Gallbladder (tissue), 1 donor: ENCODE data around the genes BMP4 and DLGAP5.

- PRO-cap, result no peak
Observed at GRCh38 chr14:52790407-52790827, 990 bp downstream of the GNPNAT1 start.

DNA sequence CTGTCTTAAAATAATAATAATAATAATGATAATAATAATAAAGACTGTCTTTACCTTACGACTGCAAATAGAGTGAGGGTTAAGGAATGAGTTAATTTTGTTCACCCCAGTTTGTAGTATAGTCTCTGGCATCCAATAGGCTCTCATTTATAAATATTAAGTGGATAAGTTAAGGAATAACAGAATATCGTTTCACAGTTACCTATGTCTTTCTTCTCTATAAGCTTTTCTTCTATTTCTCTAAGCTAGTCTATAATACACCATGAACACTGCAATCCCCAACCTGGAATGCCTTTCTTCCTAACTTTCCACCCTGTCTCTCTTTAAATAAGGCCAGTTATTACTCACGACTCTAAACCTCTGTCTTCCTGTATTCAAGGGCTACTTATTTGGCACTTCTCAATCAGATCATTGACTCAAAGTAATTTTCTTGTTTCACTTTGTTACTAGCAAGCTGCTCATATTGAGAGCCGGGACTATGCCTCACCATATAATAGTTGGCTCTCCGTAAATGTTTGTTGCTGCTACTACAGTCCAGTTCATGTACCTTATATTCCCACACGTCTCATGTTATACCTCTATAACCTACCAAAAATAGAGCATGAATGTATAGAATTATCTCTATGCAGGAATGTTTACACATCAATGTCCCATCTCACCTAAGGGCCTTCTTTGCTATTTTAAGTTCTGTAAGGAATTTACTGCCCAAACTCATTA, 13.5 kb downstream of the FERMT2 start:
- PRO-cap, result no peak

- PRO-cap, result no peak
Observed at GRCh38 chr14:53109015-53109696, 44.0 kb downstream of the DDHD1 start.

GRCh38 chr14:53131781-53132401, 21.2 kb downstream of the DDHD1 start:
- PRO-cap, result no peak

- PRO-cap, result no peak
Observed at GRCh38 chr14:53149721-53150053, 3.4 kb downstream of the DDHD1 start.

DNA sequence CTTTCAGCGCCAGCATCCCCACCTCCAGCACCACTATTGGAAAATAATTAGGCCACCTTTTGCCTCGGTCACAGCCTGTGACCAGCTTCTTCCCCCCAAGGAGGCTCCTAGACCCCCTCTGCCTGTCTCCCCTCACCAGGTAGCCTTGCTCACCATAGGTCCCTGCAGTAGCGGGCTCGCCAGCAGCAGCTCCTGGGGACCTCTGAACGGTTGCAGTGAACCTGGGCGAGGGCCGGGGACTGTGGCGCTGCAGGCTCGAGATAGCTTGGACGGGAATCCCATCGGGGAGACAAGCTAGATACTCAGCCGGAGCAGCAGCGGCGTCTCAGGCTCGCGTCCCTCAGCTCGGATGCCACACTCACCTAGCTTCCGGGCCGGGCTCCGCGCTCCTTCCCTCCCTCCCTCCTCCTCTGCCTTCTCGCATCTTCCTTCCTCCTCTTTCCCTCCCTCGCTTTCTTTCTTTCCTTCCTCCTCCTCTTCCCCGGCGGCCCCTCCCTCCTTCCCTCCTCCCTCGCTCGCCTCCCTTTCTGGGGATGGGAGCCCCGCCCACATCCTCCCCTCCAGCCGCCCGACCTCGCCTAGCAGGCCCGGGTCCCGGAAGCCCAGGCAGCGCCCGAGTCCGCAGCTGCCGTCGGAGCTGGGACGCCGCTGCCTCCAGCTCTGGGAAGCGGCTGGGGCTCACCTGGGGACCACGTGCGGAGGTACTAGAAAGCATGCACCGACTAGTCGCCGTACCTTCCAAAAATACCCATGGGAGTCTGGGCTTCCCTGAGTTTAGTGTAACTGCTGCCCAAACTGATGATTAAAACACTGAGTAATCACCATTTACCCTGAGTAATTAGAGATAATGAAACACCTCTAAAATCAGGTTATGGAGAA, at the start of gene BMP4:
BMP4 (minus strand) TSS at position 429 of the 879 bp plus-strand sequence.
- PRO-cap, result bidirectional peak, plus-strand start at position 624 of the sequence, minus-strand start at position 364 of the sequence

- PRO-cap, result no peak
Observed at GRCh38 chr14:54440066-54440804, 939 bp downstream of the CNIH1 start.

DNA sequence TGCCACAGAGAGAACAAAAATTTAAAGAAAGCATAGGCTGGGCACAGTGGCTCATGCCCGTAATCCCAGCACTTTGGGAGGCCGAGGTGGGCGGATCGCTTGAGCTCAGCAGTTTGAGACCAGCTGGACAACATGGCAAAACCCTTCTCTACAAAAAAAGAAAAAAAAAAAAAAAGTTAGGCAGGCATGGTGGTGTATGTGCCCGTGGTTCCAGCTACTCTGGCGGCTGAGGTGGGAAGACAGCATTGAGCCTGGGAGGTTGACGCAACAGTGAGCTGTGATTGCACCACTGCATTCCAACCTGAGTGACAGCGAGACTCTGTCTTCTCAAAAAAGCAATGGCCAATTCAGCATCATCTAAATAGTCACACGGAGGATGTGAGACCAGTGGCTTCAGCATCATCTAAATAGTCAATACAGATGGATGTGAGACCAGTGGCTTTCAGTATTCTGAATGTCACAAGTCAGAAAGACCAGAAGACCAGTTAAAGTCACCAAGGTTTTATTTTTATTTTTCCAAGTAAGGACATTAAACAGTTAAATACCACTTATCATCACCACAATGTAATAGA, 10.3 kb upstream of the SAMD4A start:
- PRO-cap, result no peak

DNA sequence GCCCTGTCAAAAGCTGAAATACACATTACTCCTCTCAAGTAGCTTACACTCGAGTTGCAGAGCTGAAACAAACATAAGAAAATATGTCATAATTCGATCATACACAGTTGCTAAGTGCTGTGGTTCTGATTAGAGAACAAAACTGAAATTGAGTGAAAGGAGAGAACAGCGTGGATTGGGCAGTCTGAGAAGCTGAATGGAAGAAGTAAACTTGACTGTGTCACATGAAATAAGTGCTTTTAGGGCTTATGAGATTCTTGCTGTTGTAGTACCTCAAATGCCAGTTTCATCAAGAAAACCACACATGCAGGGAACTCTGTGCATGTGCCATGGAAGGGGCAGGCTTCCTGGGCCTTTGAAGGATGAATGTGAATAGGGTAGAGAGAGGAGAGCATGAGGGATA, 7.2 kb downstream of the SAMD4A start:
- PRO-cap, result no peak

DNA sequence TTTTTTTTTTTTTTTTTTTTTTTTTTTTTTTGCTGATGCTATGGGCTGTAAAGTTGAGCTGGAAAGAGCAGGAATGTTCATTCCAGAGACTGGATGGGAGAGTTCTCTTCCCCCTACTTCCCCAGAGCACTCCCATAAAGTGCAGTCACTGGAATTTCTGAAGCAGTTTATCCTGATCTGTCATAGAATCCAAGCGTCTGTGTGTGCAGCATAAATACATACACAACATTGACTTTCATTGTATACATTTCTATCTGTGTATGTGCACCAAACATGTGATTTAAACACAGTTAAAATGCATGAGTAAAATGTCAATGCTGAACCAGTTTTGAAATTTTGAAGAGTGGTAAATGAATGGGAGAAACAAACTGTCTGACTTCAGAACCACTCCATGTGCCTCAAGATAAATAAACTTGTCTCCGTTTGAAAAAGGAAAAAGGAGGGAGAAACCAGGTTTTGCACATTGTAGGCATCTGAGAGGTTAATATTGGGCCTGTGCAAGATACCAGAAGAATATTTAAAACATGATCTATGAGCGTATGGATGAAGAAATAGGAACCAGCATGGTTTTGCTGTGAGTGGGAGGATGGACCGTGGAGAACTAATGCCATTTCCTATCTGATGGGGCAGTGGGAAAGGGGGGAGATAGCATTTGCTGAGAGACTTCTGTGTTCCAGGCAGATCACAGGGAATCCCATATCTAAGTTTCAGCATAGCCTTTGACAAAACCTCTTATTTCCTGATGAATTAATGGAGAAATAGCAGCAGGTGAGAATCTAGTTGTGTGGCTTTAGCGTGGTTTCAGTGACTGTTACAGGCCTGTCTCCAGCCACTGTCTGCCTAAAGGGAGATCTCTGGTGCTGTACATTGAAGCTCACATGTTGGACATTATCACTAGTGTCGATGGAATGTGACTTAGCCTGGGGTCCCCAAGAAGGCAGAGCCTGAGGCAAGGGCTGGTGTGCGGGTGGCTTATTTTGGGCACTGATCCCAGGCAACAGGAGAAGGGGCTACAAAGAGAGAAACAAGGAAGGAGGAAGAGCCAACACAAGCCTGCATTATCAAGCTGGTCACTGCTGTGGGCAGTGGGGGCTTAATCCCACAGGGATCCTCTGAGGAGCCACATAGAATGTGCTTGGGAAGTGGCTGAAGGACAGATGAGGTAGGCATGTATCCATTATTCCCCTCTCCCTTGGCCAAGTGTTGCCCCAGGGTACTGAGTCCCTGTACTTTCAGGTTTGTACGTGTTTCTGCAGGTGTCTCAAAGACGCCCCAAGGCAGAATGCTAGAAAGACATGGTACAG, 9.5 kb downstream of the SAMD4A start:
- PRO-cap, result unidirectional peak, plus-strand start at position 1,018 of the sequence

- PRO-cap, result no peak
Observed at GRCh38 chr14:54601659-54602194, 34.8 kb downstream of the SAMD4A start.

DNA sequence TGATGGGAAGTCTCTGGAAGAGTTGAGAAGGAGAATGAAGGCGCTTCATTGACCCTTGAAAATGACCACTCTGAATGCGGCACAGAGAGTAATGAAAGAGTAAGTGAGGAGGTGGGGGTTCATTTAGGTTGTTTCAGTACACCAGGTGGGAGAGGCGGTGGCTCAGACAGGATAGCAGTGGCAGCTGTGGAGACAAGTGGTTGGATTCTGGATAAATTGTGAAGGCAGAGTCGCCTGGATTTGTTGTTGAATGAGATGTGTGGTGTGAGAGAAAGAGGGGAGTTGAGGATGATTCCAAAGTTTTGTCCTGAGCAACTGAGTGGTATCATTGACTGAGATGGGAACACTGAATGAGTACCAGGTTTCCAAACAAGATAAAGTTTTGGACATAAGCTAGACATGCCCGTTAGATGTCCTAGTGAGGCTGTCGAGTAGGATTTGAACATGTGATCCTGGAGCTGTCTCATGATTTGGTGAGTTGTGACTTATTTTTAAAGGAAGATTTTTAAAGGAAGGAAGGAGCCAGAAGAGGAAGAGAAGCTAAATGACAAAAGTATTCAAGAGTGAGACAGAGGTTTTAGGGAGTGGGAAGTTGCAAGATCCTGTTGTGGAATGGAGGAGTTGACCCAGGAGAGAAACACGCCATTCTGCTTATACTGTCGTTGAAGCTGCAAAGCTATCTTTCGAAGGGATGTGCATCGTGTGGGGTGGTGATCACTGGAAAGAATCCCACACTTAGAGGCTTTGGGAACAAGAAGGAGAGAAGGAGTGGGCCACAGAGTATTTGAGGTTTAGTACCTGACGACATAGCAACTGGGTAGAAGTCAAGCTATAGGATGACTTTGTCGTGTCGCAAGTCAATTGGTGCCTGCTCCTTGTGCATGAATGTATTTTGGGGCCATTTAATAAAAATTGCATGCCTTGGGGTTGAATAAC, 82.1 kb downstream of the SAMD4A start:
- PRO-cap, result no peak

- PRO-cap, result no peak
Observed at GRCh38 chr14:54652877-54653371, 86.0 kb downstream of the SAMD4A start.

DNA sequence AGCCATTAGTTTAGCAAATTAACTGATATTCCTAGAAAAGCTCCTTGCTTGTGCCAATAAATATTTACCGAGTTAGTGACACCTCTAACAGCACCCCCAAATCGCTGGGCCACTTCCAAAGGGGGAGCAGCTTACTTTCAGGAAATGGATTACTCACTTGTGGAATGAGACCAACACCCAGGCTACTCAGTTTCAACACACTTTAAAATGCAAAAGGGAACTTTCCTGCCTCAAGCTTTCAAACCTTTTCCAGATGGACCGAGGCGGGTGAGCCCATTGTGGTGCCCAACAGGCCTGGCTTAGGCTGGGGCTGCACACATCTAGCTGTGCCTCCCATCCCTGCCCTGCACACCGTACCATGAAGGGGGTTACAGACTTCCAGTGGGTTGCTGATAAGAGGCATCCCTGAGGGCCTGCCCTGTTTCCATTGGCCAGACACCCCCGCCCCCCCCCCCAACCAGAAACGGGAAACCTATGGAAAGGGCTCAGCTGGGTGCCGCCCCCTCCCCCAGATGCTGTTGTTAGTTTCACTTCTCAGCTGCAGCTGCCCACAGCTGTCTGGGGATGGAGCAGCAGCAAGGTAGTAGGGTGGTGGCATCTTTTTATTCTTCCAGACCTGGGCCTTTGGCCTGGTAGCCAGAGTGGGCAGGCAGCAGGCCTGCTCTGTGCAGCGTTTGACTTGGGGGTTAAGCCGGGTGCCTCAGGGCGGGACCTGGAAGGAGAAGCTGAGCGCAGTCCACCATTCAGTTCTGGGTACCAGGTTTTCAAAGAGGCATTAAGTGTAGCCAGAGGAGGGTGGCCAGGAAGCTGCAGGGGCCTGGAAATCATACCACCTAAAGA, 117.5 kb downstream of the SAMD4A start:
- PRO-cap, result unidirectional peak, plus-strand start at position 241 of the sequence

GRCh38 chr14:54757573-54758136, 145.0 kb downstream of the GCH1 start:
- PRO-cap, result no peak

- PRO-cap, result no peak
Observed at GRCh38 chr14:55103657-55104600, 25.1 kb upstream of the LGALS3 start.

DNA sequence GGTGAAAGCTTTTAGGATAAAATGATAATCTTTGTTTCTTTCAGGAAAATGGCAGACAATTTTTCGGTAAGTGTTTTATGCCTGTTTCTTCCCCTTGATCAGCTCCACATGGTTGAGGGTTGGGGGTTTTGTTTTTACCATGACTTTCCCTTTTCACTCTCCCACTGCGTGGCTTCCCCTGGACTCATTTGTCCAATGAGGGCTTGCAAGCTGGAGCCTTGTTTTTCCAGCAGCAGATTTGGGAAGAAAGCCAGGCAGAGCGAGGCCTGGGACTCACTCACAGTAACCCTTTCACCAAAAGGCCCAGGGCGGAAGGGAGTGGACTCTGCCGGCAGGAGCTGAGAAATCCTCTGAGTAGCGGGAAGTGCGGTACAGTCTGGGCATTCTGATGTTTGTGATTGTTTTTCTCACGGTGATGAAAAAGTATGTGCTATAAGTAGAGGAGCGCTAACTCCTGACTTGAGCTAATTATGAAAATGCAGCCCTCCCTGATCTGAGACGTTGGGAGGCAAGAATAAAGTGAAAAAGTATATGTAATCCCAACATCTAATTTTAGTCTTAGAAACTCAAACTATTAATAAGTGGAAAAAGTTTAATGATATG, 8.4 kb downstream of the LGALS3 start:
- PRO-cap, result no peak

- PRO-cap, result bidirectional peak, plus-strand start at chr14:55191815, minus-strand start at chr14:55191572
Observed at GRCh38 chr14:55190849-55192156, at the start of gene DLGAP5. TSS of gene DLGAP5 (minus strand) at chr14:55191585.

DNA sequence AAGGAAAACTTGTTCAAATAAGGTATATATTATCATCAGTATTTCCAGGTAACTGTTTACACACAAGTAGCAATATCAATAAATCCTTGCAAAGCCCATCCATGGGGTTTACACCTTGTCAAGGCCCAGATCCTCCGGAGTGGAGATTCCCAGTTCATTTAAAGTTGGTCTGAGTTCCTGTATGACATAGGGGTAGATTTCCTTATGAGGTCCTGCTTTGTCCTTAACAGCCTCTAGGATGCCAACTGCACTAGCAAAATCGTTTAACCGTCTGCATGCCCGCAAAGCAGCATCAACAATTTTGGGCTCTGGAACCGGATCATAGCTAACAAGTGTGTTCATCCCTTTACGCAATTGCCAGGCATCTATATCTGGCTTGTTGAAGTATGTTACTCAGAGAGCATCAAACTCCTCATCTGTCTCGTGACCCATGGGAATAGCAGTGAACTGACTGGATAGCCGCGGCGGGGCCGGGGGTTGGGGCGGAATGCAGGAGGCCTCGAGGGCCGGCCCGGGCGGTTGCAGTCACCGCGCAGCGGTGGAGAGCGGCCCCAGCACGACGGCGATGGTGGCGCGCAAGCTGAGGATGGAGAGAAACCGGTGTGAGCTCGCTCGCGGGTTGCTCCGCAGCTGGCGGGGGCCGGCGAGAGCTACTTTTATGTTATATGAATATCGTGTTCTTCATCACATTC, 30.6 kb upstream of the FBXO34 start:
- PRO-cap, result no peak

GRCh38 chr14:55271887-55272826, 936 bp downstream of the FBXO34 start:
- PRO-cap, result bidirectional peak, plus-strand start at chr14:55272160, minus-strand start at chr14:55272078